ENCODE data around the genes PRMT6 and ELAPOR1.

DNA sequence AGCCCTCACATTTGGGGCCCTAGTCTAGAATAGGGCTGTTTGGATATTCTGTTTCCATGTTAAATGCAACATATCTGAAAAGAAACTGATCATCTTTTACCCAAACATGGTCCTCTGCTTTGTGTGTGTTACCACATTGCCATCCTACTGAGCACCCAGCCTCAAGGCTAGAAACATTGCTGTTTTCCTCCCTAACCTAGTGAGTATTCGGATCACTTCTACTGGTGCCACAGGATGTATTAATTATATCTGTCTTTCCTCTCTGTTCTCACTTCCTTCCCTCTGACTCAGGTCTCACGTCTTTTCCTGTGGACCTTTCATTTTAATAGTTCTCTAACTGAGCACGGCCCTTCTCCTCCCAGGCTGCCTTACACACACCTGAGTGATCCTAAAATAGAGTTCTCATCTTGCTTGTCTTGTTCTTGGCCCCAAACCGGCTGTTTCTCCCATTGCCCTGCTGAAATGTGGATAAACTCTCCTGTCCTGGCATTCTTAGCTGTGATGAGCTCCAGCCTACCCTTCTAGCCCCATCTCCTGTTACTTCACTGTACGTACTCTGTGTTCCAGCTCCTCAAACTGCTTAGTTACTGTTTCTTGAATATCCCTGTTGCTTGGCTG is 91.8 kb downstream of the CDC14A start:
- RRBS, result no CpG with 5 or more reads among the region's 5 CpGs

DNA sequence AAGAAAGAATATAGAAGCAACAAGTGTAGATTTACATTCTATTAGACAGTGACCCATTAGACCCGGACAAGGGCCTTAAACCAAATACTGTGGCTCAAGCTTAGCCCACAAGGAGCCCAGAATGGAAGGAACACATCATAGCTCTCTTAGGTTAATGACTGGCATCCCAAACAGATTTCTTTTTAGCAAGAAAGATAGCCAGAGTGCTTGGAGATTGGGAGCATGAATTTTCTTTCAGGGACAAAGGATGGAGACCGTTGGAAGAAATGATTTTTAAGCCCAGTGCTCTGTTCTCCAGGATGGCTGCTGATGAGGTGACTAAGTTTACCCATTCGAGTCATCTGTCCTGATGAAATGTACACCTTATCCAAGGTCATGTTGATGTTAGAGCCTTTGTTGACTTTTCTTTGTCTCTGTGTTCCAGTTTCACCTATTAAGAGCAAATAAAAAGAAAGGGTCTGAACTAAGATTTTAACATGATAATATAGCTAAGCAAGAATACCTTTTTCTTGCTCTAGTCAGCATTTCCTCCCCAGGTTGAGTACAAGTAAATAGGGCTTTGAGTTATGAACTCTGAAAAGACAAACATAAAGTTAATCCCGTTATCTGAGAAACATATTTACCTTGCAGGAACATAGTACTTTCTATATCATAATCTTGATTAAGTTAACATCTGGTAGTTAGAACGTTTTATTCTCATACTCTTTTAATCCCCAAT is 52.2 kb upstream of the GPR88 start:
- RRBS, result no CpG with 5 or more reads among the region's 5 CpGs

- RRBS, result no CpG with 5 or more reads among the region's 3 CpGs
Measured at GRCh38 chr1:100723623-100724107, 4.1 kb downstream of the VCAM1 start.

DNA sequence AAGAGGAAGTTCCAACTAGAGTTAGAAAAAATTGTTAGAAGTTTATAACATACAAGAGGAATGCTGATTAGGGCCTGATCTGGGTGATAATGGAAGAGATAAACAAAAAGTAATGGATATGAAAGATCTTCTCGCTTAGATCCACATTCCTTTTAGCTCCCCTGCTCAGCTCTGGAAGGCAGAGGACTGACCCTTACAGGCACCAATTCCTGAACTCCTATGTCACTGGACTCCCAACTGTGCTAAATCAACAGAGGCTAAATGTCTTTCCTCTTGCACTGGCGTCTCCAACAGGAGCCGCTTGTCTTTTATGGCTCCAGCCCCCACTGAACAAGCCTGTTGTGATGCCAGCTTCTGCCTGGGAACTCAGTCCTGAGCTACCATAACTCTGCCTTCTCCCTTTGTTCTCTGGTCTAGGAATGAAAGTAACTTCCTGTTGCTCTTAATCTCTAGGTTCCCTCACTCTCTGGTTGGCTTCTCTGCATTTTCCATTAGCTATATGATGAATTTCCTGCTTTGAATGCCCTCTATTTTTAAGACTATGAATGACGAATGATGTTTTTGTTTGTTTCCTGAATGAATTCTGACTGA is 142.1 kb upstream of the COL11A1 start:
- RRBS, result no CpG with 5 or more reads among the region's 4 CpGs

DNA sequence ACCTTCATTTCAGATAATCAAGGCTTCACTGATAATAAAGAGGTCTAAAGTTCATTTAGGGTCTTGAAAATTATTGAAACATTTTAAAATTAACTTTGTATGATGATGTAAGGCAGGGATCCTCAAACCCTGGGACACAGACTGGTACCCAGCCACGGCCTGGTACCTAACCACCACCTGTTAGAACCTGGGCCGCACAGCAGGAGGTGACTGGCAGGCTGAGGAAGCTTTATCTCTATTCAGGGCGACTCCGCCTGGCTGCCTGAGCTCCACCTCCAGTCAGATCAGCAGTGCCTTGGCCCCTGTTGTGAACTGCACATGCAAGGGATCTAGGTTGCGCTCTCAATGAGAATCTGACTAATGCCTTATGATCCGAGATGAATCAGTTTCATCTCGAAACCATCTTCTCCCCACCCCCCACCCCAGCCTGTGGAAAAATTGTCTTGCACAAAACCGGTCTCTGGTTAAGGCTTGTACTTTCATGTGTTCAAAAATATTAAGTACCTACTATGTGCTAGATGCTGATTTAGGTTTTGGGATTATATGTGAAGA is 4.2 kb downstream of the RNPC3 start:
- RRBS, result no CpG with 5 or more reads among the region's 8 CpGs

- RRBS, result 3% methylated on average over 17 of the region's 44 CpGs
Measured at GRCh38 chr1:107056375-107056899, at the start of gene PRMT6. Gene PRMT6, plus strand, starts transcription at chr1:107056674.

DNA sequence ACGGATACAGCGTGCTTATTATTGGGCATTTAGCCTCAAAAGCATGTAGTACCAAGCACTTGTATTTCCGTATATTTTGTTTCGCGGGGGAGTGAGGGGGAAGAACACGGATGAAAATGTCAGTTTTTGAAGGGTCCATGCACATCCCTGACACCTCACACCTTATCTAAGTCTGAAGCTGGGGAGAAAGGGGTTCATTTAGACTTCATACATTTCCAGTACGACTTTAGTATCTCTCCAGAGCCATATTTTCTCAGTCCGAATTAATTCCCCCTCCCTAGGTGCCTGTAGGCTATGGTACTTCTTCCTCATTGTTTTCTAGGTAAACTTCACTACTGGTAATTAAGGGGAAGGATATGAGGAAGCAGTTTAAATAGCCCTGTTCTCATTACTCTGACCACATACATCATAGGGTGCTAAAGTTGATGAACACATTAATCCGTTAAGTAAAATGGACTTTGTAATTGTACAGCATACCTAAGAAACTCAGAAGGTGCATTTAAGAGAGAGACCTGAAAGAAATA is 1.6 kb downstream of the PRMT6 start:
- RRBS, result no CpG with 5 or more reads among the region's 9 CpGs

DNA sequence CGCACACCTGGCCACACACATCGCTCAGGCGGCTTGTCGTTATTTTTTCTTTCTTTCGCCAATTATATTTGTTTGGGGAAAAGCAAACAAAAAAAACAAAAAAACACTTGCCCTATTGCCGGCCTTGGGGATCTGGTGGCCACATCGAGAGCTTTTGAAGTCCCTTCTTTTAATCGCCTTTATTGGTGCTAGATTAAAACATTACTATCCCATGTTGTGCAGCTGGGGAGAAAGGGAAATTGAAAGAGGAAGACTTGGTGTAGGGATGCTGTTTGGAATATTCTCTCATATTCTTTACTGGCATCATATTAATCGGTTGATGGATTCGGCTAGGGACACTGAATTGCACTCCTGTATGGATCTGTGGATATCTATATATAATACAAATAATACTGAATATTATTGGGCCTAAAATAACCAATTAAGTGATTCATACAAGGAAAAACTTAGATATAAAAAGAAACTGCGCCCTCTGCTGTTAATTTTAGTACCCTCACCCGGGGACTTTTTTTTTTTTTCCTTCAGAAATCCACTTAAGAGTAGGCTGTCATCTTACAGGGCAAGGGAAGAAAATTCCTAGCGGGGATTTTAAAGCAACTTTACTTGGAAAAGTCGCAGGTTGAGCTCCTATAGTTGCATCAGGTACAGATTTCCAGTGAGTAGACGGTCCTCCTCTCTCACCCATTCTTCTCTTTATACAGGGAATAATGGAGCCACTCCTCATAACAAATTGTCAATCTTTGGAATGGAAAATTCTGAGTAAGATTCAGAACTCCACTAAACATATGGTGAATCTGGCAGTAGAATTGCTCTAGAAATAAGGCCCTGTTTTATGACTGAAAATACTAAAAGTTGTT is 1.2 kb downstream of the NTNG1 start:
- RRBS, result no CpG with 5 or more reads among the region's 15 CpGs

- RRBS, result no CpG with 5 or more reads among the region's 2 CpGs
Measured at GRCh38 chr1:107683717-107684092, 281.3 kb downstream of the VAV3 start.

GRCh38 chr1:108049950-108050640 is 85.1 kb upstream of the VAV3 start:
- RRBS, result no CpG with 5 or more reads among the region's 5 CpGs

DNA sequence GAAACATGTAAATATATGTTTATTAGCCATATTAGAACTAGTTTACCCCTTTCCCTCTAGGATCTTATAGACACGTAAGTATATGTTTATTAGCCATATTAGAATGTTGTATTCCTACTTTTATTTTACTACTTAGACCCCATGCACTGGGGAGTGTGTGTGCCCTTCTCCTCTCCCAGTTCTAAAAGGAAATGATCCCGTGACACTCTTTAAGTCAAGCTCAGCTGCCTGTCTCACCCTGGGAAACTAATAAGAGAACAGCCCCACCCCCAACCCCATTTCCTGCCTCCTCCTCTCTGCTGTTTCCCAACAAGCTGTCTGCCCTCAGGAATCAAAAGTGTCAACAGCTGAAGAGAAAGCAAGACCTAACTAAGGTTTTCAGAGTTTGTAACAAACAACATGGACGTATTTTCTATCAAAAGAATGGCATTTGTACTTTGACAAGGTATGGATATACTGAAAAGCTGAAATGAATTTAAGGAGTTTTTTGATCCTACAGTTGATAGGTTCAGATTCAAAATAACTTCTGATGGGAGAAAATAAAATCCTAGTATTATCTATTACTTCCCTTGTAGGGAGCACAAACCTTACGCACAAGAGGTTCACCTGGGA is 92.6 kb upstream of the VAV3 start:
- RRBS, result no CpG with 5 or more reads among the region's 4 CpGs

GRCh38 chr1:108590919-108591377 is 31.0 kb downstream of the EEIG2 start:
- RRBS, result no CpG with 5 or more reads among the region's 4 CpGs

GRCh38 chr1:108644811-108645451 is 16.0 kb downstream of the HENMT1 start:
- RRBS, result no CpG with 5 or more reads among the region's 10 CpGs

GRCh38 chr1:108703454-108703692 is 9.3 kb upstream of the FNDC7 start:
- RRBS, result no CpG with 5 or more reads among the region's 11 CpGs

GRCh38 chr1:108878673-108879033 is 1.9 kb downstream of the GPSM2 start:
- RRBS, result no CpG with 5 or more reads among the region's 2 CpGs

- RRBS, result no CpG with 5 or more reads among the region's 9 CpGs
Measured at GRCh38 chr1:108962017-108962440, 1.3 kb downstream of the CLCC1 start.

DNA sequence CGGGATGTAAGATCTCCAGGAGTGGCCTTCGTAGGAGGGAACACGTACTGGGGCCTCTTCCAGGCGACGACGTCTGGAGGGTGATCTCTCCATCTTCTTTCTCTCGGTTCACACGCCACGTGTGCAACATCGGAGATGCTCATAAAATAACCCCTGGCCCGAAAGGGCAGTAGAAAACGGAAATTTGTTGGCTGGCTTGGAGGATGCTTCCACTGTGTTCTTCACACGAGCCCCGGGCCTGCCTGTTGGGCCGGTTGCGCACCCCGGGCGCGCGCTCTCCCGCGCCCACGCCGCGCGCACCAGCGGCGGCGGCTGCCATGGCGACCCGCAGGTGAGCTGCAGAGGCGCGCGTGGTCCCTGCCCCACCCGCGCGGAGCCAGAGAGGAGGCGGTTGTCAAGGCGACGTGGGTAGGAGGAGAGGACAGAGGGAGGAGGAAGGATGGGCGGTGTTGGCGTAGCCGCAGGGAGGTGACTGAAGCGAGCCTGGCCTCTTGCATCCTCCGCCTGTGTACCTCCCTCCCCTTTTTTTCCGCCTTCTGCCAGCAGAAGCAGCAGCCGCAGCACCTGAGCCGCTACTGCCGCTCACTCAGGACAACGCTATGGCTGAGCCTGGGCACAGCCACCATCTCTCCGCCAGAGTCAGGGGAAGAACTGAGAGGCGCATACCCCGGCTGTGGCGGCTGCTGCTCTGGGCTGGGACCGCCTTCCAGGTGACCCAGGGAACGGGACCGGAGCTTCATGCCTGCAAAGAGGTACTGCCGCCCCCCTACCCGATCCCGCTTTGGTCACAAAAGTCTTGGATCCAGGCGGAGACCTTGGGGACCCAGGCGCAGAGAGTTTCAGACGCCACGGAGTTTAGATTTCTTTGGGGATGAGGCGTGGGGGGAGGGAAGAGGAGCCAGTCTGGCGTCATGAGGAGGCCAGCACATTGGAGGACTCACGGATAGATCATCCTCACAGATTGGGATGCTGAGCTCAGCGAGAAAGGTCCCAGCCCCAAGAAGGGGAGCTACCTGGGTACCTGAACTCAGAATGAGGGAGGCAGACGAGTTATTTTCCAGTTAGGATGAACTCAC is at the start of gene ELAPOR1:
Gene ELAPOR1, plus strand, starts transcription at position 531 of the 1,076 bp plus-strand sequence.
- RRBS, result 10% methylated on average over 5 of the region's 69 CpGs

- RRBS, result no CpG with 5 or more reads among the region's 2 CpGs
Measured at GRCh38 chr1:109116333-109116802, 2.5 kb downstream of the ELAPOR1 start.

DNA sequence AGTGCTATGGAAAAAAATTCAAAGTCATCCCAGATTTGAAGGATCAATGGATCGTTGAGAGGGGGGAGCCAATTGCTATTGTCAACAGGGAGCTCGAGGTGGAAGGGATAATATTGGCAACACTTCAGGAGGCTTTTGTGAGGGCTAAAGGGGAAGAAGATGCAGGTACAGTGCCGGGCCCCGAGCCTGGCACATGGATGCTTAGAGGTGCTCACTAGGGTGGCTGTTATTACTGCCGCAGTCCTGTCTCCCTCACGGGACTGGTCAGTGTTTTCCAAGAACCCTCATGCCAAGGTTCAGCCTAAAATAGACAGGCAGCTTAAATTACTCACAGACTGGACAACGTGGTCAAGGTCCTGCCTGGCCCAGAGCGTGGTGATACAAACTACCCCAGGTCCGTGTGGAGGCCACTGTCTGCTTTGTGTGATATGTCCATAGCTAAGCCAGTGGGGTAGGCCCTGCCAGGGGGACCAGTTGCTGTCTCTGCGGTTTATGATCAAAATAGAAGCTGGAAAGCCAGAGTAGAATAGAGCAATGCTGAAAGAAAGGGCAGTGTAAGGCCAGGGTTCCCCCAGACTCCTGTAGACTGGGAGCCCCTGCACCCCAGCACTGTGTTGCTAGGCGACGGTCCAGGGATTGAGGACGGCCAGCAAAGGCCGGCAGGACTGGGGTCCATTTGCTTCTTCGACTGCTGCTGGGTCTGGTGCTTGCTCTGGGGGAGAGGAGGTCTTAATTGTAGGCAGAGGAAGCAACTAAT is 36.0 kb downstream of the ELAPOR1 start:
- RRBS, result no CpG with 5 or more reads among the region's 15 CpGs

DNA sequence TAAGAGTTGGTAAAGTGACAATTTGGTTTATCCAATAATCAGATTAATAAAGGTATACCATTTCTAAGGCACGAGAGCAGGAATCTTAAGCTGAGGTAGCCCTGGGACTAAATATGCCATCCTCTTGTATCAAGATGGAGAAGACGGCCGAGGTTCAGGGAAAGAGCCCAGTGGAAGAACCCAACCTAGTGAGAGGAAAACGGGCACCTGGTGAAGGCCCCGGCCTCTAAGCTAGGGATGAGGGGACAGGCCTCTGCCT is 364 bp upstream of the SARS1 start:
- RRBS, result no CpG with 5 or more reads among the region's 5 CpGs

Data from HL-60 (cell line).